Colon Carcinoma Metastatic in the Brain (tissue), 2 donors: ENCODE data around the genes SLC50A1, KRTCAP2, THBS3, PKLR, RUSC1 and MSTO1.

- PRO-cap, 2 experiments, result no peak in any of the 2 experiments
Measured at GRCh38 chr1:154968385-154969178, 2.0 kb downstream of the SHC1 start.

- PRO-cap, 2 experiments, result no peak in any of the 2 experiments
Measured at GRCh38 chr1:154983710-154984247, 635 bp downstream of the FLAD1 start.

DNA sequence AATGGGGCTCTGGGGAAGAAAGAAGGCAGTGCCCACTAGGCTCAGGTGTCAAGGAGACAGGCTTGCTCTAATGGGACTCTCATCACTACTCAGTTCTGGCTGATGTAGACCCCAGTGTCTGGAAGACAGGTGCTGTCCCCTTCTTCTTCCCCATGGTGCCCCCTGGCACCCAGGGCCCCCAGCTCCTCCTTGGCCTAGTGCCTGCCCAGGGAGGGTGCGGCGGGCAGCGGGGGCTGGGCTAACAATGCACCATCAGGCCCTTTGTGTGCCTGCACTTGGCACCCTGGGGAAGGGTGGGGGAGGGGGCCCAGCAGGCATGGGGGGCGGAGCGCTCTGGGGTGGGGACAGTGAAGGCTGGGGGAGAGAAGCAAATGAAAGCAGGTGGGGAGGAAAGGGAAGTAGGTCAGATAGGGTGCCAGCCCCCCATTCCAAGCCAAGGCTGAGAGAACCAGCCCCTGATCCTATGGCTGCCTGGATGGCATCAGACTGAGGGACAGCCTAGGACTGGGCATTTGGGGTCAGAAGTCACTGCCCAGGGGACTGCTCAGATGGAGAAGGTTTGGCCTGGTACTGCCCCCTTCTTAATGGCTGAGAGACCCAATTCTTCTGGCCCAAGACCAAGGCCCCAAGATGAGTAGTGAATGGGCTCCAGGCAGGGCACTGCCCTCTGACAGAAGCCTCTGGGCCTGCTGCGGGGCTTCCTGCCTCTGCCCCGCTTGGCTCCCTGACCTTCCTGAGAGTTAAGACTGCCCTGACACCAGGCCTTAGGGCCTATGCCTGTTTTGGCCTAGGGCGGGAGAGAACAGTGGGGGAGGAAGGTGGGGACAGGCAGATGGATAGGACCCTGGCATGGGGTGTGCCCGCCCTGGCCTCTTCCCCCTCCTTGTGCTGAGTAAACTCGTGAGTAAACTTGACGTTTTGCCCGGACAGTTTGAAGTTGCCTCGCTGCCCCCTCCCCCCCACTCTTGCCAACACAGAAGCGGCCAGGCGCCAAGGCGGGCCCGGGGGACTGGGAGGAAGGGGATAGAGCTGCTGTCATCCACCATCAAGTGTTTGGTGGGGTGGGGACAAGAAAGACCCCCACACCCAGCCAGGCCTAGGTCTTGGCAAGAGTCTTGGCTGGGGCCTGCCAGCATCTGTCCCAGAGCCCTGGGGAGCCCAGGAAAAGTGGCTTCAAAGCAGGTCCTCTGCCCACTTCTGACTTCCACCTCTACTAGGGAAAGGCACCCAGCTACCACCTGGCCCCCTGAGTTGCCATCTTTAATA is 2.7 kb downstream of the ZBTB7B start:
- PRO-cap, 2 experiments, result peak in 2 of 2 experiments; most common plus-strand start position 401 of the sequence (in 1); most common minus-strand start position 171 of the sequence (in 1)

- PRO-cap, 2 experiments, result no peak in any of the 2 experiments
Measured at GRCh38 chr1:155037059-155037475, 3.4 kb downstream of the DCST1 start.

DNA sequence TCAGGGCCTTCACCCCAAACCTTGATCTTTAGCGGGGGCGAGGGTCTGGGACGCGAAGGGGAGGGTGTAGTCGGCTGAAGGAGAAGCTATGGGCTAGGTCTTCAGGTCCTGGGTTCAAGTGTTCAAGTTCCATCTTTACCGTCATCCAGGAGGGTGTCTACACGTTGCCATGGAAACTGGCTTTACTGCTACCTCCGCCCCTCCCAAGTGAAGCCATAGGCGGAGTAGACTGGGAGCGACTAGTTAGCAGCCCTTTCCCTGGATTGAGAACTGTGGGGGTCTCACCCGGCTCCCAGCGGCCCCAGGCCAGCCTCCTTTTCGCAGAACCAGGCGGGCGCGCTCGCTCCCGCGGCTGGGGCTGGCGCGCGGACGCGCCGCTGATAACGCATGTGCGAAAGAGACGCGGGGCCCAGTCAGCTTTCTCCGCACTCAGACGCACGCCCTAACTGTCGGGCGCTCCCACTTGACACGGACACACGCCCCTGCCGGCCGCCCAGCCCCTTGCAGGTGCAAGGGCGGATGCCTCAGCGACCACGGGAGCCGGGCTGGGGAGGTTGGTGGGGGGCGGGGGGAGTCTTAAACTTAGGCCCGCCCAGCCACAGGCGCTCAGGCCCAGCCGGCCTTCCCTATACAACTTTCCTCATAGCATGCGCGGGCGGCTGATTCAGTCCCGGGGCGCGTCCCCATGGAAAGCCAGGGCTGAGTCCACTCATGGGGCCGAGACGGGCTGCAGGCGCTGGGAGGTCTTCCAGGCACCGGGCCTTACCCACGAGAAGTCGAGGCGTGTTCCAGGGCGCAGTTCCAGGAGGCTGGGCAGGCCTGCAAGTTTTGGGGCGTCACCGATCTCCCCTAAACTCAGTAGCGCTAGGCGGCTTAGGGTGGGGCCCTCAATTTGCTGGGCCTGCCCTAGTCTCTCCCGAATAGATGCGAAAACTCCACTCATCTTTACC is 7.4 kb downstream of the EFNA4 start:
- PRO-cap, 2 experiments, result peak in 2 of 2 experiments; most common plus-strand start position 388 of the sequence (in 1); most common minus-strand start position 320 of the sequence (in 1)

DNA sequence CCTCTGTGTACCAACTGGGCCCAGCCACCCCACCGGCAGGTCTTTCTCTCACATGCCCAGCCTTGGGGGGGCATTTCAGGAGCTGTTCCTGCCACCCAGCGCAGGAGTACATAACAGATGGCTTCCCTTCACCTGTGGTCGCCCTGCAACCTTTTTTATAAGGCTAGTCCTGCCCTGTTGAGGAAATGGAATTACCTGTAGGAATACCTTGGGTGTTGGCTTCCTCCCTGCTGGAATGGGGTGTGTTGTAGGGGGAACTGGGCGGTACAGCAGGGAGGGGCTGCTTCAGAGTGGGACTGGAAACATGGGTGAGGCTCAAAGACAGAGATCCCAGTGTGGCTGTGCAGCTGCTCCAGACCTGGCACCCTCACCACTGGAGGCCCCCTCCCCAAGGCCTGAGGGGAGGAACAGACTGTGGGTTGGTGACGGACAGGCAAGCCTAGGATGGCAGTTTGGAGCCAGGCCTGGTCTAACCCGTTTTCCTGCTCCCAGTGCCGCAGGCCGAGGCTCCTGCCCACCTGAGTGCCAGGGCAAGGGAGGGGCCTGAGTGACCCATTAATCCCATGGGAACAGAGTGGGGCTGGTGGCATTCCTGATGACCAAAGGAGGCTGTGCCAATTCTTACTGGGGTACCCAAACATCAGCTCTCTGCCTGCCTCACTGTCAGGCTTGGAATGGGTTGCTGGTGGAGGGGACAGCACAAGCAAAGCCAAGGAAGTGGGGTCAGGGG is 4.5 kb downstream of the EFNA3 start:
- PRO-cap, 2 experiments, result peak in 2 of 2 experiments; most common plus-strand start position 318 of the sequence (in 1); most common minus-strand start position 140 of the sequence (in 2)

- PRO-cap, 2 experiments, result no peak in any of the 2 experiments
Measured at GRCh38 chr1:155128402-155128753, 702 bp downstream of the EFNA1 start.

DNA sequence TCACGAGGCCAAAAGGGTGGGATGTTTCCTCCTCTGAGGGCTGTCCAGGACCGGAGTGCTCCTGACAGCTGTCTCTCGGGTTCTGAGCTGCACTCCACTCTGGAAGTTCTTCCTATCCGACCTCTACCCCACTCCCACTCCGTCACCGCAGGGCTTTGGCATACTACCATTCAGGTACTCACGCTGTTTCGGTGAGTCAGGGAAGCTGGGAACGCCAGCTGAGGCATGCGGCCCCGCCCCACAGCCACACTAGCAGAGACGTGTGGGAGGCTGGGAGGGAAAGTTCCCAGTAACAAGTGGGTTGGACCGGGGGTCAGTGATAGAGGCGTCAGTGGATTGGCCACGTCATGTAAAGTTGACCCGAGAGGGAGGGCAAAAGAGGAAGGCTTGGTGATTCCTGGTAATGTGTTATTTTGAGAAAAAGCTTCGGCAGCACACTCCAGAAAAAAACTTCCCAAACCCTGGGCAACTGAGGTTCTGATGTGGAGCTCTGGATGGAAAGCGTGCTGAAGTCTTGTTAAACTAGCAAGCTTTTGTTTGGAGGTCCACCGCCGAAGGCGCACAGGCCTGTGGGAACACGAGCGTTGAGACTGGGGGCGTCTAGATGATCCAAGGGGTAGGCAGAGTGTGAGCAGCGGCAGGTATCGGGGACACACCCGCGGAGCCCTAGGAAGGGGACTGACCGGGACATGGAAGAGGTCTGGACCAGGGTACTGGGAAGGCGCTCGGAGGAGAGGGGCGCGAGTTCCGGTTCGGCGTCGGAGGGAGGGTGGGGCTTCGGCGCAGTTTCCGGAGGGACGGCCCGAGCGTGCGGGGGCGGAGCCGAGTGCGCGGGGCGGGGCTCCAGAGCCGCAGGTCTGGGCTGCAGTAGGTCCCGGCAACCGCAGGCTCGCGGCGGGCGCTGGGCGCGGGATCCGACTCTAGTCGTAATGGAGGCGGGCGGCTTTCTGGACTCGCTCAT is at the start of gene SLC50A1:
SLC50A1 (plus strand) TSS at position 870 of the 961 bp plus-strand sequence.
- PRO-cap, 2 experiments, result peak in 2 of 2 experiments; most common plus-strand start position 255 of the sequence (in 1); most common minus-strand start position 84 of the sequence (in 2)

GRCh38 chr1:155172320-155173573 is at the start of gene KRTCAP2:
KRTCAP2 (minus strand) TSS chr1:155173304.
- PRO-cap, 2 experiments, result peak in 2 of 2 experiments; most common minus-strand start chr1:155173257 (in 2)

DNA sequence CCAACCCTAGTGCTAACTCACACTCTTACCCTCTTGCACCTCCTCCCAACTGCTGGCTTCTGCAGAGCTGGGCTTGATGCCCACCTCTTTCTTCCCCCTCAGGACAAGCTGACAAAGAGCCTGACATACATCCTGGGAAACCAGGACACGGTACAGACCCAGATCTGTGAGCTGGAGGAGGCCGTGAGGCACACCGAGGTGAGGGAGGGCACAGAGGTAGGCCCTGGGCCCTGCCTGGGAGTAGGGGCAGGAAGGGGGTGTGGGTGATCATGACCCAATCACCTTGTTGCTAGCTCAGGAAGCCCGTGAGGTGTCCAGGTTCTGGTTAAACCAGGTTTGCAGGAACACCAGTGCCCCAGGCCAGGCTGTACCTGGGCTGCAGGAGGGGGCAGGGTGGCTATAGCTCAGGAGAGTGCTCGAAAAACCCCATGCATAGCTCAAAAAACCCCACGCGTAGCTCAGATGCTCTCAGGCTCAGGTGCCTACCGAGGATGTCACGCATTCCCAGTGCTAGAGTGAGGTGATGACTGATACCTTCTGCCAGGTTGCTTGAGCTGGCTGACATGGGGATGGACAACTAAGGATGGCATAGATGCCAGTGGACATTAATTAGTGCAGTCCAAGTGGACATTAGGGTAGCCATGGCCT is 3.6 kb downstream of the TRIM46 start:
- PRO-cap, 2 experiments, result no peak in any of the 2 experiments

GRCh38 chr1:155207639-155208367 is at the start of gene THBS3:
THBS3 (minus strand) TSS chr1:155207897.
- PRO-cap, 2 experiments, result no peak in any of the 2 experiments

DNA sequence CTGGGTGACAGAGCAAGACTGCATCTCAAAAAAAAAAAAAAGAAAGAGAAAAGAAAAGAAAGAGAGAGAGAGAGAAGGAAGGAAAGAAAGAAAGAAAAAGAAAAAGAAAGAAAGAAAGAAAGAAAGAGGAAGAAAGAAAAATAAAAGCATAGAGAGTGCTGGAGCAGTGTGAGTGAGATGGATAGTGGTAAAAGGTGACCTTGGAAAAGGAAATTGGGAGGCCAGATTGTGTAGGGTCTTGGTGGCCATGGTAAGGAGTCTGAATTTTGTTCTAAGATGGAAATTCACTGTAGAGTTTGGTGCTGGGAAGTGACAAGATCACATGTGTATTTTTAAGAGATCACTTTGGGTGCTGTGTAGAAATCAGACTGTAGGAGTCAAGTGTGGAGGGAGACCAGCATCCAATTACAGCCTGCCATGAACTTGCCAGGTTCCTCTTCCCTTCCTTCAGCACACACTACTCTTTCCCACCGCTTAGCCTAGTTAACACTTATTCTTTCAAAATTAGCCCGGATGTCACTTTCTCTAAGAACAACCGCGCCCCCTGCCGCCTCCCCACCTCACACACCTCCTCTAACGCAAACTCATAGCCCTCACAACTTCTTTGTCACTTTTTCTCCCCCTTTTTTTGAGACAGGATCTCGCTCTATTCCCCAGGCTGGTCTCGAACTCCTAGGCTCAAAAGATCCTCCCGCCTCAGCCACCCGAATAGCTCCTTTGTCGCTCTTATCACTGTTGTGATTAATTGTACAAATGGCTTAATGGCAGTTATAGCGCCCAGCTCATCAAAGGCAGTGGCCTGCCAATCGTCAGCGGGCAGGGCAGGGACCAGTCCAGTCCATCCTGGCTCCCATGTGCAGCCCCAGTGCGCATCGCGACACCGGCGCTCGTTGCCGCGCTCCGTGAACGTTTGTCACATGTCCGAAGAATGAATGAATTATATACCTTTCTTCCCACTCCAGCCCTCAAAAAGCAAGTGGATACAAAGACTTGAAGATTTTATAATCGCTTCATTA is 14.5 kb downstream of the GBA1 start:
- PRO-cap, 2 experiments, result peak in 1 of 2 experiments; most common plus-strand start position 805 of the sequence (in 1)

GRCh38 chr1:155301262-155301722 is at the start of gene PKLR:
PKLR (minus strand) TSS chr1:155301438.
- PRO-cap, 2 experiments, result no peak in any of the 2 experiments

DNA sequence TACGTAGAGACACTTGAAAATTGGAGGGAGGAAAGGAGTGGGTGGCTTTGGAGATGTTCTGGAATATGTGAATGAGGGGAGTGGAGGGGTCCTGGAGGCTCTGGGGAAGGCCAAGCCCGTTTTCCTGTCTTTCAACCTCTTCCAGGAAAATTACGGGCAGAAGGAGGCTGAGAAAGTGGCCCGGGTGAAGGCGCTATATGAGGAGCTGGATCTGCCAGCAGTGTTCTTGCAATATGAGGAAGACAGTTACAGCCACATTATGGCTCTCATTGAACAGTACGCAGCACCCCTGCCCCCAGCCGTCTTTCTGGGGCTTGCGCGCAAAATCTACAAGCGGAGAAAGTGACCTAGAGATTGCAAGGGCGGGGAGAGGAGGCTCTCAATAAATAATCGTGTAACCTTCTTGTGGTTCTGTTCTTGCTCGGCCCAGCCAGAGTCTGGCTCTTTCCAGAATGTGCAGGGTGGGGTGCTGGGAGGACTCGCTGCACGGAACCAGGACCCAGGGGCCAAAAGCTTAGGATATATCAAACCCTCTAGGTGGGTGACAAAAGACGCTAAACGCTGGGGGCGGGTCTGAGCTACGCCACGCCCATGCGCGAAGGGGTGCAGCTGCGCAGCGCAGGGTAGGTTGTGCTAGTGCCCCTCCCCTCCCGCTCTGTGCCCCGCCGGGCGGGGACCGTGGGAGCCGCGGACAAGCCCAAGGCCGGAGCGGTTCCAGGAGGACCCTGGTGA is at the start of gene RUSC1:
RUSC1 (plus strand) TSS at position 631 of the 732 bp plus-strand sequence.
- PRO-cap, 2 experiments, result no peak in any of the 2 experiments

DNA sequence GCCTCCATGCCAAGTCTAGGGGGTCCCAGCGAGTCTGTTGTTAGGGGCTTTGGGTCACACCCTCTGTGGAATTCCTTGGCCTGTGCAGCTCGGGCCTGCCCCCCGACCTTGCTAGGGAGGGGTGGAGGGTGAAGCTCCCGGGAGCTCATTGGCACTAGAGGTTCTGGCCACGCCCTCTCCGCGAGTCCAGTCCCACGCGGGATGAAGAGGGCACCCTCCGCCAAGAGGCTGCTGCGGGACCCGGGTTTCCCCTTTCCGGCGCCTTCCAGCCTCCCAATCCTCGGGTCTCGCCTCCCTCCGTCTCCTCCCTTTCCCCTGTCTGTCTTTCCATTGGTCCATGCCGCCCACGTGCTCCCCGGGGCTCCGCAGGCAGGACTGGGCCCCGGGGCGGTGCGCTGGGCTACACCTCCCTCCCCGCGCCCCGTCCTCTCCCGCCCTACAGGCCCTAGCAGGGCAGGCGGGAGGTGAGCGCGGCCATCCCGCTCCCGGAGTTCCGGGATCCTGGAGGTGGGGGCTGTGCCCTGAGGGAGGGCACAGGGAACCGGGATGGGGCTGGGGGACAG is 3.5 kb downstream of the RUSC1 start:
- PRO-cap, 2 experiments, result peak in 2 of 2 experiments; most common plus-strand start position 451 of the sequence (in 2); most common minus-strand start position 282 of the sequence (in 2)

- PRO-cap, 2 experiments, result no peak in any of the 2 experiments
Measured at GRCh38 chr1:155341854-155342355, 21.2 kb downstream of the RUSC1 start.

DNA sequence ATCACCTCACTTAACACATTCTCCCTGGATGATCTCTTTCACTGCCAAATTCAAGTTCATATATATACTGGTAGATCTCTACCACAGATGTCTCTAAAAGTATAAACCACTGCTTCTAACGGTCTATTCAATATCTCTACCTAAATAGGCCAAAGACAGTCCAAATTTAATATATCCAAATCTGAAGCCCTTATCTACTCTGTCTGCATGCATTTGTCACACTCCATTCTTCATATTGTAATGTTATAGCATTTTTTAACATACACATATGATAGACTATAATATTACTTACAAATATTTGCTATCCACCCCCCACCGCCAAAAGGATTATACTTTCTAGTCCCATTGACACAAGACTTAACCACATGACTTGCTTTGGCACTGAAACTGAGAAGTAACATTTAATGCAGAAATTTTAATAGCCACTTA is 106.0 kb downstream of the ASH1L start:
- PRO-cap, 2 experiments, result no peak in any of the 2 experiments

DNA sequence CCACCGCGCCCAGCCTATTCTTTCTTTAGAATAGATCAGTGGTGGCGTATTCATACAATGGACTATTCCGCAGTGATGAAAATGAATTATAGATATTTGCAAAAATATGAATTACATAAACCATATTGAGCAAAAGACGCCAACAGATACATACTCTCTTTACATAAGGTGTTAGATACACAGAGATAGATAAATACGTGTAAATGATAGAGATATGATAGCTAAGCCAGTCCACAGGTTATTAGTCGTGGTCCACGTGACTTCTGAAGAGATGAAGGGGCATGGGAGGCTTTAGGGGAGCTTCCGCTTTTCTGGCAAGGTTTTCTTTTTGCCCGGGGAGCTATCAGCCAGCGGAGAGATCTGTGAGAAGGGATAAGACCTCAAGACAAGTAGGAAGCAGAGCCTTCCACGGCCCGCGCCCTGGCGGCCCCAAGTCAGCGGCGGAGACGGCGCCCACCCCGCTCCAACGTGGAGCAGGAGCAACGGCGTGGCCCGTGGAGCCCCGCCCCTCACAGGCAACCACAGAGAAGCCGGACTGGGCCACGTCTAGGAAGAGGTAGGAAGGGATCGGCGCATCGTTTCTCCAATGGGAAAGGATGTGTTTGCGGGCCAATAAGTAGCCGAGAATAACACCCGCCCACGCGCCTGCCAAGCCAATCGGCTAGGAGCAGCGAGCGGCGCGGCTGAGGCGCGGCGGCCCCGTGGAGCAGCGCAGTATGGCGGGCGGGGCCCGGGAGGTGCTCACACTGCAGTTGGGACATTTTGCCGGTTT is at the start of gene MSTO1:
MSTO1 (plus strand) TSS at position 686 of the 772 bp plus-strand sequence.
- PRO-cap, 2 experiments, result peak in 2 of 2 experiments; most common minus-strand start position 265 of the sequence (in 2)

GRCh38 chr1:155636557-155636915 is 26.5 kb downstream of the MSTO1 start:
- PRO-cap, 2 experiments, result no peak in any of the 2 experiments

GRCh38 chr1:155648276-155648892 is 38.4 kb downstream of the MSTO1 start:
- PRO-cap, 2 experiments, result peak in 2 of 2 experiments; most common minus-strand start chr1:155648568 (in 2)